Sciatic nerve (tissue), 1 donor: ENCODE data around the genes PAFAH1B2, SMIM35 and SCN4B.

DNA sequence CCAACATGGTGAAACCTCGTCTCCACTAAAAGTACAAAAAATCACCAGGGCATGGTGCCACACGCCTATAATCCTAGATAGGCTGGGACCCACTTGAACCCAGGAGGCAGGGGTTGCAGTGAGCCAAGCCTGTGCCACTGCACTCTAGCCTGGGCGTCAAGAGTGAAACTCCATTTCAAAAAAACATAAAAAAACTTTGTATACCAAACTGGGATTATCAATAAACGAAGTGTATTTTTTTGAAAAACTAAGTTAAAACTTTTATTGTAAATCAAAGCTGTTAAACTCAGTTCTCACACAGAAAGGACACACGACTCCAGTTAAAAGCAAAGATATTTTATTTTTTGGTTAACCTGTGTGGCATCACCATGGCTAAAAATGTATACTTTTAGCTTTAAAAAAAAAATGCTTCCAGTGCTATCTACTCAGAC is 84.9 kb downstream of the SIK3 start:
- PRO-cap = no peak

DNA sequence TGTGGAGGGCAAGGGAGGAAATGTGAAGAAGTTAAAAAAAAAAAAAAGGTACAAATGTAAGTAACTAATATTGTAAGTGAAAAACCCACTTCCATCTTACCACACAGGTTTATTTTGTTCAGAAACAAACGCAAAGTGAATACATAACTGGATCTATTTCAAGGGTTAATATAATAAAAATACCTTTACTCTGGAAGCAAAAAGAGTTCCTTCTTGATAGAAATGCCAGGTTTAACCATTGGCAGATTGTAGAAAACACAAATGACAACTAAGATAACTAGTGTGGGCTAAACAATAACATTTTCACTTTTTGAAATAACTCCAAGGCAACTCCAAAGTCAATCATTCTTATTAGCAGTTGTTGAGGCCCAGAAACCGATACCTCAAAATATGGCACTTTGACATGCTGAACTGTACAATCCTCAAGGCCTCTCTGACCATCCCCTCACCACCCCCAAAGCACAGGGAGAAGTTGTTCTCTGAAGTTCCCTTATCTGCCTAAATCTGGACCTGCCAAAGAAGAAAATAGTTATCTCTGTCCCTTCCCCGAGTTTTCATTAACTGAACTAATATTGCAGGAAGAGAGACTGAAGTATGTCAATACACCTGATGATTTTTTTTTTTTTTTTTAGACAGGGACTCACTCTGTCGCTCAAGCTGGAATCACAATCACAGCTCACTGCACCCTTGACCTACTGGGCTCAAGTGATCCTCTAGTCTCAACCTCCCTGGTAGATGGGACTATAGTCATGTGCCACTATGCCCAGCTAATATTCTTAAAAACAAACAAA is 75.2 kb downstream of the SIK3 start:
- PRO-cap = no peak

- PRO-cap = no peak
Measured at GRCh38 chr11:117094578-117095410, 3.4 kb downstream of the SIK3 start.

- PRO-cap = unidirectional peak, plus-strand start at chr11:117143967; bidirectional peak, plus-strand start at chr11:117144291, minus-strand start at chr11:117144206; bidirectional peak, plus-strand start at chr11:117144583, minus-strand start at chr11:117144518; bidirectional peak, plus-strand start at chr11:117144793, minus-strand start at chr11:117144714
Measured at GRCh38 chr11:117143762-117145022, at the start of gene PAFAH1B2. PAFAH1B2 (plus strand) TSS chr11:117144287.

DNA sequence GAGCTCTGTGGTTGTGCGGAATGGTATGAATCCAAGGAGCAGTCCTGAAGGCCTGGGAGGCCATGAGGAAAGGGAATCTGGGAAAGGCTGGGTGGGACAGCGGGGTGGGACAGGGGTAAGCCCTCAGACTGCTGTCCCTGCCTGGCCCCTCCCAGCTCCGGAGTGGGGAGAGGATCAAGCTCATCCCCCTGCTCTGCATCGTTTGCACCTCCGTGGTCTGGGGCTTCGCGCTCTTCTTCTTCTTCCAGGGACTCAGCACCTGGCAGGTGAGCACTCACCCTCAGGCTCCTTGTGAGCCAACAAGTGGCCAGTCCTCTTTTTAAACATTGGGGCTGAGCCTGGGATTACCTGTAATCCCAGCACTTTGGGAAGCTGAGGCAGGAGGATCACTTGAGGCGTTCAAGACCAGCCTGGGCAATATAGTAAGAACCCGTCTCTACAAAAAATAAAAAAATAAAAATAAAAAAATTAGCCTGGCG is 5.4 kb upstream of the TAGLN start:
- PRO-cap = no peak

GRCh38 chr11:117199855-117200332 is 724 bp downstream of the TAGLN start:
- PRO-cap = bidirectional peak, plus-strand start at chr11:117200207, minus-strand start at chr11:117200010

DNA sequence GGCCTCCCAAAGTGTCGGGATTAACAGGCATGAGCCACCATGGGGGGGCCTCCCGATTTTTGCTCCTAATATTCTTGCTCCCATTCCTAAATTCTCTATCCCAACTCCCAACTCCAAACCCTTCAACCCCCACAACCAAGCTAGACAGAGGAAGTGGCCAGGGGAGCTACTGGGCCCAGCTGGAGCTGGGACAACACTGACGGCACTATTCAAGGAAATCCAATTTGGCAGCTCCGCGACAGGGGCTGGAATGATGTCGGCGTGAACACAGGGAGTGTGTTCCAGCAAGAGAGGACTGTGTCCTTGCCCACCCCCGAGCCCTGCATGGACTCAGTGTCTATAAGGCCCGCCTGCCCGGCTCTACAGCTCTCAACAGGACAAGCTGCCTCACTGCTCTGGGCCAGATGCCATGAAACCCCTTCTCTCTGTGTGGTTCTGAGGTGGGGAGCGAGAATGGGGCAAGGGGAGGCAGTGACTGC is 11.3 kb downstream of the PCSK7 start:
- PRO-cap = no peak

DNA sequence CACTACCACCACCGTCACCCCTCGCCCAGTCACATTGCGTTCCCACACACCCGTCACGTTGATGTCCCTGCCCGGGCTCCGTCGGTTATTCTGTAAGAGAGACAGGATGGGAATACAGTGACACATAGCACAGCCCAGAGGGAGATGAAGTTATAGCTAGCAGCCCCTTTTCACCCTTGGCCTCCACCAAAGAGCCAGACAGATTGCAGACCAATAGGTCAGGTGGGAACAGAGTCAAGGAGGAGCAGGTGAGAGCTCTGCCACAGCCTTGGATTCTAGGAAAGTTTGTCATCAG is 3.7 kb downstream of the PCSK7 start:
- PRO-cap = no peak

DNA sequence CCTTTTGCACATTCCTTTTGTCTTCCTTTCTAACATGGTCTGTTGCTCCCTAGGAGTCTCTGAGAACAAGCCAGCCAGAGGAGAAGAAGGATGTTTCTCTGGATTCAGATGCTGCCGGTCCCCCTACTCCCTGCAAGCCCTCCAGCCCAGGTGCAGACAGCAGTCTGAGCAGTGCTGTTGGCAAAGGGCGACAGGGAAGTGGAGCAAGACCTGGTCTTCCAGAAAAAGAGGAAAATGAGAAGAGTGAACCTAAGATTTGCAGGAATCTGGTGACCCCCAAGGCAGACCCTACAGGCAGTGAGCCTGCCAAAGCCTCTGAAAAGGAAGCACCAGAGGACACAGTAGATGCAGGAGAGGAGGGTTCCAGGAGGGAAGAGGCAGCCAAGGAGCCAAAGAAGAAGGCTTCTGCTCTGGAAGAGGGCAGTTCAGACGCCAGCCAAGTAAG is 43.4 kb downstream of the CEP164 start:
- PRO-cap = no peak

- PRO-cap = unidirectional peak, plus-strand start at chr11:117816577
Measured at GRCh38 chr11:117816150-117816795, 8.3 kb downstream of the FXYD2 start.

DNA sequence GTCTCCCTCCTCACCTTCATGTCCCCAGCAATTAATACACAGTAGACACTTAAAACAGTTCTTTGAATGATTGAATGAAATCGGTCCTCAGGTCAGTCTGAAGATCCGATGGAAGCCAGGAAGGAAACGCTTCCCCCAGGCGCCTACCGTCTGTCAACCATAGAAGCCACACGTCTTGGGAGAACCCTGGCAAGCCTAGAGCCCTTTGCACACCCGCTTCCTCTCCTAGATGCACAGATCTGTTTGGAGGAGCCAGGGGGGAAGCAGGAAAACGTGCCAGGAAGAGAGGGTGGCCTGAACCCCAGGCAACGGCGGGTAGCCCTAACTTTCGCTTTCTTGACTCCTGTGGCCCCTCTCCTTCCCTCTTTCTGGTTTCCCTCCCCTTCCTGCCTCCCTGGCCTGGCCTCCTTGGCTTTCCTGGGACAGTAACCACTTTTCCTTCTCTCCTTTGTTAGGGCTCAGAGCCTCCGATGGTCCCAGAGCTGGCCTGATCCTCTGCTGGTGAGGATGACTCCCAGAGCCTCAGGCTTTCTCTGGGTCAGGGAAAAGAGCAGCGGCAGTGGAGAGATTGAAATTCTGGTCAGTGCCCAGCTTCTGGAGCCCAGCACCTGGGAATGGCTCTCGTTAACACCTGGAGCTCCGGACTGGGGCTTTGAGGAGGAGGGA is 2.1 kb downstream of the FXYD6 start:
- PRO-cap = no peak

- PRO-cap = unidirectional peak, minus-strand start at chr11:117988169
Measured at GRCh38 chr11:117987938-117988746, 1.9 kb downstream of the IL10RA start.

DNA sequence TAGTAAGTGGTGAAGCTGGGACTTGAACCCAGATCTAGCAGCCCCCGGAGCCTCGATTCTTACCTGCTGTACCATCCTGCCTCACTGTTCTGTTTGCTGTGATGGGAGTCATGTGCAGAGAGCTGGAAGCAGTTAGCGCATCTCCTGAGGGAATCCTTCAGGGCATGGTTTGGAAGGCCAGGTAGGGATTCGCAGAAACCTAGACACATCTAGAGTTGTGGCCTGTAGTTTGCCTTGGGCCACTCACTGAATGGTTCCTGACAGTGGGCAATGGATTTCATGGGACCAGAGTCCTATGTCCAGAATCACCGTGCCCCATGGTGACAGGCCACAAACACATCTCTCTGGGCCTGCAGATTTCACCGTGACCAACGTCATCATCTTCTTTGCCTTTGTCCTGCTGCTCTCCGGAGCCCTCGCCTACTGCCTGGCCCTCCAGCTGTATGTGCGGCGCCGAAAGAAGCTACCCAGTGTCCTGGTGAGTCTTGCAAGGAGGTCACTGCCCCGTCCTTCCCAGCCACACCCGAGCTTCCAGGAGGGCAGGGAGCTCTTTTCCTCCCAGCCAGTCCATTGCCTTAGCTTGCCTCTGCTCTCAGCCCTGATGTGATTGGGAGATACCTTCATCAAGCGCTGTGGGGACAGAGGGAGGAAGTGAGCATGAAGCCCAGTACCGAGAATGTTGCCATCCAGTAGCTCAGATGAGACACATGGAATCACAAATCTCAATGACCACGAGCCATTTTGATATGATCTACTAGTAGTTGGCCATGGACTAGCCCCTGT is 9.2 kb downstream of the IL10RA start:
- PRO-cap = unidirectional peak, minus-strand start at position 458 of the sequence

- PRO-cap = no peak
Measured at GRCh38 chr11:117998138-117998725, 12.0 kb downstream of the IL10RA start.

GRCh38 chr11:118002201-118003059 is 16.2 kb downstream of the IL10RA start:
- PRO-cap = no peak

- PRO-cap = no peak
Measured at GRCh38 chr11:118086819-118087250, at the start of gene SMIM35. SMIM35 (minus strand) TSS chr11:118086963.

DNA sequence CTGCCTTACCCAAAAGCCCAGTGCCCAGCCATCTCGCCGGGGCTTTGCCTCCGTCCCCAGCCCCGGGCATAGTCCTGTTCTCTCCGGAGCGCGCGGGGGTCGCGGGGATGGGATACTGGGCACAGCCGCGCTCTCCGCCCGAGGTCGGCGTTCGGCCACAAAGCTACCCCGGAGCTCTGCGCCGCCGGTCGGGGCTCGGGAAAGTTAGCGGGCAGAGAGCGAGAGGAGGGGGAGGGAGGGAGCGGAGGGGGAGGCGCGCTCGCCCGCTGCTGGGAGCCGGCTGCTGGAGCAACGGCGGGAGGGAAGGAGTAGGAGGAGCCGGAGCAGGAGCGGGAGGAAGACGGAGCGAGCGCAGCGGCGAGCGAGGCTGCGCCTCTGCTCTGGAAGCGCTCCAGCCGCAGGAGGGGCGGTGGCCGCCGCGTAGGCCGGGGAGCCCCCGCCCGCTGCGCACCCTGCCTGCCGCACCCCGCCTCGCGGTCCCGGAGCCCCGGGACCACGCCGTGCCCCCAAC is at the start of gene SCN4B:
Gene SCN4B, minus strand, starts transcription at position 220 of the 511 bp plus-strand sequence.
- PRO-cap = bidirectional peak, plus-strand start at position 326 of the sequence, minus-strand start at position 206 of the sequence

DNA sequence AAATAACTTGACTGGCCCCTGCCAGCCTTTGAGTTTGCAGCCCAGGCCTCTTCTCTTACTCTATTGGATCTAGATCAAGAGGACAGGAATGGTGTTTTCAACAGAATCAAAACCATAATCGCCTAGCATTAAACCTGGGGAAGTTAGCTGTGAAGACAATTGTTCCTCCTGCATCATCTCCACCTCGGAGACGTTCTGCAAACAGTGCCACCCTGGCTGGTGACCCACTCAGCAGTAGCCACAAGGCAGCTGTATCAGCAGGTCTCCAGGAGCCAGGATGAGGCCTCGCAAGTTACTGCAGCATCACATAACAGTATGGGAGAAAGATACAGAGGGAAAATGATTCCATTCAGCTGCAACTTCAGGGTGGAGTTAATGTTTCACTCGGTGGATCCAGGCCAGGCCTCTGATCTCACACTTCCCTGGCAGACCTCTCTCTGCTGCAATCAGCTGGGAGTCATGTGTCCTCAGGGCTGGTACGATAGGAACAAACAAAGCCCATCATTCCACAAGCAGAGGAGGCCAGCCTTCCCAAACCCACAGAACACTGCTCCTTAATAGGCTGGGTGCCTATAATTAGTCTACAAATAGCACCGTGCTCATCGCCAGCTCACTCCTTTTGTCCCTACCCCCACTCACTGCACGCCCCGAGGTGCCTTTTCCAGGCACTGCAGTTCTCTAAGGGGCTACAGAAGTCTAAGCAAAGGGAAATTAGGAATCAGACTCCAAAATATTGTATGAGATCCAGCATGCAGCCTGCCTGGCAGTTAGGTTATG is 18.7 kb upstream of the SCN2B start:
- PRO-cap = unidirectional peak, plus-strand start at position 504 of the sequence; unidirectional peak, plus-strand start at position 613 of the sequence

DNA sequence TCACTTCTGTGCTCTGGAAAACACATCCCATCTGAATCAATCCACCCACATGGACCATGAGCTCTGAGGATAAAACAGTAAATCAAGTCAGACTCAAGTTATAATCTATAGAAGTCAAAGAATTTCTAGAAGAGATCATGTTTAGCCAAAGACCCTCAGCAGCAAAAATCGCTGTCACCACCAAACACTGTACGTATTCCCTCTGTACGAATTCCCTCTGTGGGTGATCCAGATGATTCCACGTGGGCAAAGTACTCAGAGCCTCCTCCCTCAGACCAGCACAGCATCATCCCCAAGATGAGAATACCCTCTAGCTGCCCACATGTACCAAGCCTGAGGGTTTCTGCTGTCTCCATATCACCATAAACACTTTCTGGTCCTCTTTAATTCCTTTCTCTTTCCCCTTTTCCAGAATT is 18.9 kb downstream of the JAML start:
- PRO-cap = no peak

DNA sequence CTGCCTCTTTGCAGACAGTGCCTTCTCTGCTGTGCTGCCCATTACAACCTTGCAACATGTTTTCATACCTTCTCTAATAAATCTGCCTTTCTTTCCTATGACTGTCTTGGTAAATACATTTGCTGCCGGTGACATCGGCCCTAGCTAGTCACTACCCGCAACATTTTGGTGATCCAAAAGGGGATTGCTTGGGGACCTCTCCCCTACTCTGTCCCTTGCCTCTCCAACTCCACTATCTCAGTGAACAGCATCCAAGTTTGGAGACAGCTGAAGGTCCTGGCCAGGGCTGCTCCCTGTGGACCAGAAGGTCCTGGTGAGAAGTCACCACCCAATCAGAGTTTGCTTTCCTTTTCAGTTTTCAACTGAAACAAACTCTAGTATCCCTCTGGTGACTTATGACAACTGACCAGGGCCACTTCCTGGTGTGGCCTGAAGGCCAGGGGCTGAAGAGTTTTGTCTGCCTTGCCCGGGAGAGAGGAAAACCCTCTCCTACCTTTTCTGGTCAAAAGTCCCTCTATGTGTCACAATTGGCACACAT is 5.2 kb downstream of the JAML start:
- PRO-cap = no peak